ENCODE measurements around the gene NBPF3.

DNA sequence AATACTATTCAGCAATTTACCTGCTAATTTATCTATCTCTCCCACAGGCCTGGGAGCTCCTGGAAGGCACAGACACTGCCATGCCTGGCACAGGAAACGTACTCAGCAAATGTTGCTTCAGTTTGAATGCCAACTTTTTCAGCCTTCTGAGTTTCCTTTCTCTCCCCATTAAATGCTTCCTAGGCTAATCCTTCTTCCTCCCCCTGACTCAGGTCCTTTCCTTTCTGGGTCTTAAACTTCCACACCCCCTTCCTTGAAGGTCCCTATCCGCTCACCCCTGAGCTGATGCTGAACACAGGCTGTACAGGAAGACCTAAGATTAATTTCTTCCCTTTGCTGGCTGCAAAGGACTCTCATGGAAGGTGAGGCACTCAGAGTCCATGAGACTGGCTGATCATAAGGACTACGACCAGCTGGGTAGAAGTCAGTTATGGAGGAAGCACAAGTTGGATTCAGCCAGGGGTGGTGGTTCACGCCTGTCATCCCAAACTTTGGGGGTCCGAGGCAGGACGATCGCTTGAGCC is 40.3 kb upstream of the ECE1 start:
- PRO-cap: no peak

DNA sequence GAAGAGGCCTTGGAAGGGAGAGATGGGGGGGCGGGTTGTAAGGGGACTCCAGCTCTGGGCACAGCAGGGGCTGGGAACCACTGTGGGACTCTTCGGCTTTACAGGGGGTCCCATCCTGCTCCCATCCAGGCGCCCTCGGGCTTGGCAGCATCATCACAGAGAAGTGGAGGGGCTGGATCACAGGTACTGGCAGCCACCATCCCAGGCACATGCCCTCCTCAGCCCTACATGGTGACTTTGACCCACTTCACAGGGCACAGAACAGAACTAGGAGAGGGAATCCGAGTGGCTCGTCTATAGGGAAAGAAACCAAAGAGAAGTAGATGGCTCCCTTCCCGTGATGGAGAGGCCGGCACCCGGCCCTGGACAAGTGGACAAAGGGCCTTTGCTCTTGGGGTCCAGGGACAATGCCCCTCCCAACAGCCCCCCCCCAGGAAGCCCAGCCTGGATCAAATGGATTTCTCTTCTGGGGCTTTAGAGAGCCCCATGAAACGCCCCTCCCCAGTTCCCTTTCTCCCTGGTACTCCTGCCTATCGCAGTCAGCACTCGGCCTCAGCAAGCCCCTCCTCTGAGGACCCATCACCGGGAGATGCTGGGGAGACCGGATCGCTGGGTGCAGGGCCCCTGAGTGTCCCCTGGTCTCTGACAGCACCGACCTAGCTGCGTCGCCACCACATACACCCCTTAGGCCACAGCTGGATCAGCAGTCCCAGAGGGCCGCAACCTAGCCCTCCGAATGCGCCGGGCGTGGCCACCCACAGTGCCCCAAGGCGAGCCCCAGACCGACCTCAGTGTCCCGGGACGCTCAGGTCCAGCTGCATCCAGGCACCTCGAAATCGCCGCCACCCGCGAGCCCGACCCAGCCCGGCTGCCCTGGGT is 54.1 kb upstream of the ECE1 start:
- PRO-cap: bidirectional peak, plus-strand start at position 585 of the sequence, minus-strand start at position 364 of the sequence; bidirectional peak, plus-strand start at position 791 of the sequence, minus-strand start at position 740 of the sequence

DNA sequence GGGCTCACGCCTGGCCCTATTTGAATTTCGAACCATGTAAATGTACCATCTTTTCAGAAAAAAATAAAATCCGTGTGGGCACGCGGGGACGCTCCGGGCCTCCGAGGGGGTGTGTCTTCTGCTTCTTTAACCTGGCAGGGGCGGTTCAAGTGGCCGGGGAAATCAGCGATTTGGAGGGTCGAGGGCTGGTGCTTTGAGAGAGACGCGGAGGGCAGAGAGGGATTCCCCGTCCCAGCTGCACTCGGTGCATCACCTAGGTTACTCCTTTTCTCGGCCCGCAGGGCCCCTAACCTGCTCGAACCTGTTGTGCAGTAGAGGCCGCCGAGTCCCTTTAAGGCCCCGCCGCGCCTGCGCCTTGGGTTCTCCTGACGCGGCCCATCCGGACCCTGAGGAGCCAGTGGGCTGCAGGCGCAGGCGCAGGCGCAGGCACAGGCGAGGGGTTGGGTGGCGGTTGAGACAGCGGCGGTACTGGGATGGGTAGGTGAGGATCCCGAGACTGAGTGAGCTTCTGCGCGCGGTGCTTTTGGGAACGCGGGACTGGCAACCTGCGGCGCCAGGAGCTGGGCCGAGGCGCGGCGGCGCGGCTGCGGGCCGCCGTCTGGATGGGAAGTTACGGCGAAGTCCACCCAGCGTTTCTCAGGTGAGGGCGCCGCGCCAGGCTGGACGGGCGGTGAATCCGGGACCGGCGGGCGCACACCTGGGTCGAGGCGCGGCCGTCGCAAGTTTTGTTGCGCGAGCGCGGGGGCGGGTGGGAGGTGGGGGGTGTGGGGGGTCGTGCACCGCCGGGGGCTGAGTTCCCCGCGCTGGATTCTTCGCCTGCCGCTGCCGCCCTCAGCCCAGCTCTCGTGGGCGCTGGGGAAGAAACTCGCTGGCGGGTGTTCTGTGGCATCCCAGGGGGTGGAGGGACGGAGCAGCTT is at the start of gene NBPF3:
Gene NBPF3 (plus strand): TSS at position 429 of the 917 bp plus-strand sequence.
- PRO-cap: bidirectional peak, plus-strand start at position 431 of the sequence, minus-strand start at position 303 of the sequence

DNA sequence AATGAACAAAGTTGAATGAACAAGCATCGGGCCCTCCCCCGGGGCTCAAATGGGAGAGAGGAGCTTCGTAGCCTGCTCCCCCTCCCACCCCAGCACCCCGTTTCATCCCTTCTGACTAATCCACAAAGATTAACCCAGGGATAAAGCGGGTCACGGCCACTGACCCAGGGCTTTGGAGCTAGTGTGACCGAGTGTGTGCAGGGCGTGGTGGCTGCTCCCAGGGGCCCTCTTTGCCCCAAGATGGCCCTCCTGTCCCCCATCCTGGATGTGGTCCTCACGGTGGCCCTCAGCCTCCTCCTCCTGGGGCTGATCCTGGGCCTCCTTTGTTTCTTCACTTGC is 37.9 kb downstream of the ALPL start:
- PRO-cap: no peak

GRCh38 chr1:21549867-21550752 is 40.9 kb downstream of the ALPL start:
- PRO-cap: no peak

DNA sequence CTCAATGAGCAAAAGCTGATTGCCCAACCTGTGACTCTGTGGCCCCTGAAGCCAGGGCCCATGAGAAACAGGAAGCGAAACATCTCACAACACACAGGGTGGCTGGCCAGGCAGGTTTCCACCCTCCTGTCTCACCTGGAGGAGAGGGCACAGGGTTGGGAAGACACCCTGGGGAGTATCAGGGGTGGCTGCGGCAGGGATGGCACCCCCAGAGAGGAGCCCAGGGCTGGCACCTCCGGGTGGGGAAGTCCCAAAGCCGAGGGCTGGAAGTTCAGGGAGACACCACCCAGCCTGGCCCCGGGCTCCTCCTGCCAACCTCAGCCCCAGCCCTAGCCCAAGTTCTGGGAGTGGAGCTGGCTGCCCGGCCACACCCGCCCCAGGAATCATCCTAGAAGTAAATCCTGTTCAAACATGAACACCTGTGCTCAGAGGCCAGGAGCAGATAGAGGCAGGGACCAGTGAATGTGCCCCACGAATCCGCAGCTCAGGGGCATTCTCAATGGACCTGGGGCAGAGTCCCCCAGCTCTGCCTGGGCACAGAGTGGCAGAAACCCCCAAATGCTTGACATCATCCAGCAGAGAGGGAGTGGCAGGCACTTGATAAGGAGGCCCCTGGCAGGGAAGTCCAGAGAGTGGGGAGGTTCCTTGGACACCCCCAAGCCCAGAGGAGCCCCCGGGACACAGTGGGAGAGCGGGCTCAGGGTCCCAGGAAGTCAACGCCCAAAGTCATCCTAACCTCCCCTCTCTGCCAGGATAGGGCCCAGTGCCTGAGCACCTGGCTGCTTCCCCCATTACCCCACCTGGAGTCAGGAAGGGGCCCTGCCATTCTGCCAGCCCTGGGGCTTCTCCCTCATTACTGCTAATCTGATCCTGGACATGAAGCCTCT is 54.4 kb downstream of the RAP1GAP start:
- PRO-cap: bidirectional peak, plus-strand start at position 441 of the sequence, minus-strand start at position 260 of the sequence

DNA sequence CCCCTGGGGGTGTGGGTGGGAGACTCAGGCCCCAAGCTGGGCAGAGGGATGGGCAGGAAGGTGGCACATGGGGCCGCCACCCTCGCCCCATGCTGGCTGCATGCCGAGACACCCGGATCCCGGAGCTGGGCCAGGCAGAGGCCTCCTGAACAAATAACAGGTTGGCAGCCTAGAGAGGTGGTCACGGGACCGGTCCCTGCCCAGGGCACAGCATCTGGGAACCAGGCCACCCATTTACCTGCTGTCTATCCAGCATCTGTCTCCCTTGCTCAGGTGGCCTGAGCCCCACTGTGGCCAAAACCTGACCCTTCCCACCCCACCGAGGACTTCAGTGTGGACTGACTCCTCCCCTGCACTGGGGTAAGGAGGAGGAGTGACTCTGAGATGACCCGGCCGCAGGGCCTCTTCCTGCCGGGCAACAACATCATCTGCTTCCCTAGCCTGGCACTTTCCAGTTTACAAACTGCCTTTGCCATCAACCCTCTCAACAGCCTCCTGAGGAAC is 34.6 kb downstream of the RAP1GAP start:
- PRO-cap: bidirectional peak, plus-strand start at position 372 of the sequence, minus-strand start at position 91 of the sequence

DNA sequence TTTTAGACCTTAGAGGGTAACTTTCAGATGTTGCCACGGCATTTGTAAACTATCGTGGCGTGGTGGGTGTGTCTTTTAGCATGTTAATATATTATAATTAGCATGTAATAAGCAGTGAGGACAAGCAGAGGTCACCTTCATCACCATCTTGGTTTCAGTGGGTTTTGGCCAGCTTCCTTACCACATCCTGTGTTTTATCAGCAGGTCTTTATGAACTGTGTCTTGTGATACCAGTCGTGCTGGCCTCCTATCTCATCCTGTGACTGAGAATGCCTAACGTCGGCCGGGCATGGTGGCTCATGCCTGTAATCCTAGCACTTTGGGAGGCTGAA is 8.7 kb upstream of the USP48 start:
- PRO-cap: no peak

GRCh38 chr1:21827132-21828185 is 15.4 kb downstream of the LDLRAD2 start:
- PRO-cap: no peak

GRCh38 chr1:21865128-21865595 is 53.1 kb downstream of the LDLRAD2 start:
- PRO-cap: no peak

GRCh38 chr1:21887863-21888203 is 49.3 kb downstream of the HSPG2 start:
- PRO-cap: no peak

- PRO-cap: unidirectional peak, plus-strand start at chr1:21900966
These were observed 36.4 kb downstream of the HSPG2 start for GRCh38 chr1:21900723-21901171.

- PRO-cap: no peak
These were observed 13.3 kb downstream of the HSPG2 start for GRCh38 chr1:21923736-21924312.

- PRO-cap: bidirectional peak, plus-strand start at chr1:21957272, minus-strand start at chr1:21957161
These were observed 19.8 kb upstream of the HSPG2 start for GRCh38 chr1:21956684-21957581.

GRCh38 chr1:21998065-21998828 is 3.2 kb upstream of the CELA3A start:
- PRO-cap: no peak

DNA sequence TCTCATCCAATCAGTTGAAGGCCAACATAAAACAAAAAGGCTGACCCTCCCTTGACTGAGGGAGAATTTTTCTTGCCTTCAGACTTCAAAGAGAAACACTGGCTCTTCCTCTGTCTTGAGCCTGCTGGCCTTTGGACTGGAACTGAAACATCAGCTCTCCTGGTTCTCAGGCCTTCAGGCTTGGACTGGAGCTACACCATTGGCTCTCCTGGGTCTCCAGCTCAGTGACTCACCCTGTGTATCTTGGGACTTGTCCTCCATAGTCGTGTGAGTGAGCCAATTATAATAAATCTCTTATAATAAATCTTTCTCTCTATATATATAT is 6.7 kb upstream of the CDC42 start:
- PRO-cap: no peak

- PRO-cap: no peak
These were observed 27.0 kb downstream of the CDC42 start for GRCh38 chr1:22079496-22079859.

DNA sequence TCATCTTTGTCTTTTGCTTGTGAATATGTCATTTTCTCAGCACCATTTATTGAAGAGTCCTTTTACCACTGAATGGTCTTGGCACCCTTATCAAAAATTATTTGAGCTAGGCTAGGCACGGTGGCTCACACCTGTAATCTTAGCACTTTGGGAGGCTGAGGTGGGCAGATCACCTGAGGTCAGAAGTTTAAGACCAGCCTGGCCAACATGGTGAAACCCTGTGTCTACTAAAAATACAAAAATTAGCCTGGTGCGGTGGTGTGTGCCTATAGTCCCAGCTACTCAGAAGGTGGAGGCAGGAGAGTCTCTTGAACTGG is 32.3 kb downstream of the CDC42 start:
- PRO-cap: no peak

- PRO-cap: no peak
These were observed 39.8 kb downstream of the CDC42 start for GRCh38 chr1:22092081-22092990.

GRCh38 chr1:22120510-22121492 is 22.1 kb downstream of the WNT4 start:
- PRO-cap: no peak